Zone of skin (tissue), 1 donor: ENCODE measurements around a stretch of chr17.

DNA sequence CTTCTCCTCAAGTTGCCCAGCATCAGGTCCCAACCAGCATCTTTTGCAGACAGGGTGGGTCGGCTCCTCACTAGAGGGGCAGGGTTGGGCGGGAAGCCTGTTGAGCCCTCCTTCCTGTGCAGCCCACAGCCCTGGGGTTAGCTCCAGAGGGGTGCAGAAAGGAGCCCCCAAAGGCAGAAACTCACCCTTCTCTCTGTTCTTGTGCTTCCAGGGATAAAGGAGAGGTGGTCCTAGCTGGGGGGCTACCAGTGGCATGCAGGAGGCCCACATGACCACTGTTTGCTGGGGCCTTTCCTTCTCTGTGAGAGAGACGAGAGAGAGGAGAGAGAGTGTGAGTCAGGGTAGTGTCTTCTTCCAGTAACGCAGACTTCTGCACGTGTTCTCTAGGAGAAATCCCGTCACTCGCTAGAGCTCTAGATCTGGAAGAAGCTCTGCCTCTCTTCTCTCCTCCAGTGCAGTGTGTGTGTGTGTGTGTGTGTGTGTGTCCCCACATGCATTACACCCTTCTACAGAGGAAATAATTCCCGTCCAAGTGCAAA lies 68.9 kb downstream of the SEPTIN9 start:
- RRBS: no CpG with 5 or more reads among the region's 8 CpGs

GRCh38 chr17:77365492-77366454 lies 84.5 kb downstream of the SEPTIN9 start:
- RRBS: no CpG with 5 or more reads among the region's 17 CpGs

GRCh38 chr17:77372355-77372730 lies 91.0 kb downstream of the SEPTIN9 start:
- RRBS: 6% methylated on average over 4 of the region's 13 CpGs

DNA sequence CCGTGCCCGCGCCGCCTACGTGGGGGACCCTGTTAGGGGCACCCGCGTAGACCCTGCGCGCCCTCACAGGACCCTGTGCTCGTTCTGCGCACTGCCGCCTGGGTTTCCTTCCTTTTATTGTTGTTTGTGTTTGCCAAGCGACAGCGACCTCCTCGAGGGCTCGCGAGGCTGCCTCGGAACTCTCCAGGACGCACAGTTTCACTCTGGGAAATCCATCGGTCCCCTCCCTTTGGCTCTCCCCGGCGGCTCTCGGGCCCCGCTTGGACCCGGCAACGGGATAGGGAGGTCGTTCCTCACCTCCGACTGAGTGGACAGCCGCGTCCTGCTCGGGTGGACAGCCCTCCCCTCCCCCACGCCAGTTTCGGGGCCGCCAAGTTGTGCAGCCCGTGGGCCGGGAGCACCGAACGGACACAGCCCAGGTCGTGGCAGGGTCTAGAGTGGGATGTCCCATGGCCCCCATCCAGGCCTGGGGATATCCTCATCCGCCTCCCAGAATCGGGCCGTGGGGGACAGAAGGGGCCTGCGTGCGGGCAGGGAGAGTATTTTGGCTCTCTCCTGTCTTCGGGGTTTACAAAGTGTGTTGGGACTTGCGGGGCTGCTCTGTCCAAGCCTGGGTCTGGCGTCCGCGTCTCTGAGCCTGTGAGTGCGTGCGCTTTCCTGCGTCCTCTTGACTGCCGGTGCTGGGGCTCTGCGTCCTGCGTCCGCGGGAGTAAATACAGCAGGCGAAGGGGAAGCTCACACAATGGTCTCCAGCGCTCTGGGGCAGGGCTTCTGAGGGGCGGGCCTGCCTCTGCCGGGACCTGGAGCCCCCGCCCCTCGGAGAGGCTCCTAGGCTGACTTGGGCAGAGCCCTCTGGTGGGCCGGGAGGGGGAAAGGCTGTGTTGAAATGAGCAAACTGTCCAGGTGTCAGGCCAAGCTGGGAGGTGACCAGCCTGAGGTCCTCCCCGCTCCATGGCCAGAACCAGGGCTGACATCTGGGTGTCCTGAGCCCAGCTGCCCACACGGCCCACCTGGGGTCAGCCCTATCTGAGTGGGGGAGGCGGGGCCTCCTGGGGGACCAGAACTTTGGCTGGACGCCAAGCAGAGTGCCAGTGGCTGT lies 92.8 kb downstream of the SEPTIN9 start:
- RRBS: 11% methylated on average over 18 of the region's 68 CpGs

GRCh38 chr17:77375033-77375438 lies 93.7 kb downstream of the SEPTIN9 start:
- RRBS: no CpG with 5 or more reads among the region's 13 CpGs

GRCh38 chr17:77424866-77425750 lies 143.8 kb downstream of the SEPTIN9 start:
- RRBS: 27% methylated on average over 10 of the region's 24 CpGs

DNA sequence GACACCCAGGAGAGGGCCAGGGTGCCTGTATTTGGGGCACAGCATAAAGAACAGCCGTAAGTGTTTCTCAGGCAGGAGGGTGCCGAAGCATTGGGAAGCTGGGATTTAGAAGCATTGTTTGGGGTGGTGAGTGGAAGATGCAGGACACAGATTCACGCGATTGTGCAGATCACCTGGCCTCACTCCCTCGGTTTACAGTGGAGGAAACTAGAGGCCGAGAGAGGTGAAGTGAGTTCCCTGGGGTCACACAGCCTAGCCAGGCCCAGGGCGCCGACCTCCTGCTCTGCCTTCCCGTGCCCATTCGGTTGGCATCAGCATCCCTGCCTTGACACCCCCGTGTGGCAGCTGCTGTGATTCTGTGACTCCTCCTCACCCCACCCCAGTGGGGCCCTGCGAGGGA lies 155.5 kb downstream of the SEPTIN9 start:
- RRBS: no CpG with 5 or more reads among the region's 12 CpGs

DNA sequence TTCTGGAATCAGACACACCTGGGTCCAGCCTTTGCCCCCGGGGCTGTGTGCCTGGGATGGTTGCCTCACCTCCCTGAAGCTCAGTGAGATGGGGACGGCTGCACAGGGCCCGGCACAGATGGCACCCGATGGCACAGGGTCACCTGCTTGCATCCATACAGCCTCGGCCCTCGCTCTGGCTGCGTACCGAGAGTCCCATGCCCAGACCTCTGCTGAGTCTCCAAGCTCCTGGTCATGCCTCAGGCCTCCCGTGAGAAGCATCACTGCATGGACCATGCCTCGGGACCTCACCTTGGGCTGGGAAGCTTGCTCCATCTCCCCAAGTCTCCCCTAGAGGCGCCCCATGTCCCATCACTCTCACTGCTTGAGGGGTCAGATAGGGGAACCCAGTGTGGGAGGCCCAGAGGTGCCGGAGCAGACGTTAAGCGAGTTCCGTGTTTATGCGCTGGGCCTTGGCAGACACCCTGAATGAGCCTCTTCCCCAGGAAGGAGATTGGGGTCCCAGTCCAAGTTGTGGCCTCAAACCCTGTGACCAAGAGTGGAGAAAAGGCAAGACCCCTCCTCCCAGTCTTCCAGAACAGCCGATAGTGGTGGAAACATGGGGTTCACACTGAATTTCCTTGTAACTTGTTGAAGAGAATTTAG lies 175.9 kb downstream of the SEPTIN9 start:
- RRBS: 65% methylated on average over 3 of the region's 17 CpGs

GRCh38 chr17:77462026-77462495 lies 180.8 kb downstream of the SEPTIN9 start:
- RRBS: 80% methylated on average over 1 of the region's 12 CpGs

DNA sequence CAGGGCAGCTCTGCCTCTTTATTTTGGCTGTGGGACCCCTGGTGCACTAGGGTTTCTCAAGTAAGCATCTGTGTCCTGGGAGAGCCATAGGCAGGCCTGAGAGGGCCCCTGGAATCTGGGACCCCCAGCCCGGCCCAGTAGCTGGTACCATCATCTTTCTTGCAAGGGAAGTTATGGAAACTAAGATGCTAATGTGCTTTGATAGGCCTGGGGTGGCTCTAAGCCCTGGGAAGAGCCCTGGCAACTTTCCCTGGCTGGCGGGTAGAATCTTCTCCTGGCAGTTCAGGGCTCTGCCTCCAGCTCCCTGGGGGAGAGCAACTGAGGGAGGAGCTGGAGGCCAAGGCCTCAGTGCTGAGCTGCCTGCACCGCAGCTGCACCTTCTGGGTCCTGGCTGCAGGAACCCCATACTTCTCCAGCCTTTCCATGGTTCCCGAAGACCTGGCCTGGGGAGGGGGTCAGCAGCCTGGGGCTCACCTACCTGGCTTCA lies 193.0 kb downstream of the SEPTIN9 start:
- RRBS: no CpG with 5 or more reads among the region's 4 CpGs

DNA sequence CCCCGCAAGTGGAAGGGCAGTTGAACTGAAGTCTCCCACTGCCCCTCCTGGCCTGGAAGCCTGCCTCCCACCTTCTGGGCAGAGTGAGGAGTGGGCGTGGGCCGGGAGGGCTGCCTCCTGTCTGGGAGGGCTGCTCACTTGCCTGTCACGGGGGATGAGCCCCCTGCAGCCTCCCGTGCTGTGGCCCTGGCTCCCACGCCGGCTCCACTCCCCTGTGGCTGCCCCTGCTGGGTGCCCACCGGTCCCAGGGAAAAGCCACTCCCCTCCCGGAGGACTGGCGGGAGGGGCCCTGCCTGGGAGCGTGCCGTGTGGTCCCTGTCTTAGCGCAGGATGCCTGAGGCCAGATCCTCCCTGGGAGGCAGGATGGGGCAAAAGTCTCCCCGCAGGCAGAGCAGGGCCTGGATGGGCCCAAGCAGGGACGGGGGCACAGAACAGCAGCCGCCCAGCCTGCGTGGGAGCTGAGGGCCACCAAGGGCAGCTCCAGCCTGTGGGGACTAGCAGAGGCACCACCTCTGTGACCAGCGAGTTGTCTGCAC lies 199.2 kb downstream of the SEPTIN9 start:
- RRBS: 37% methylated on average over 8 of the region's 18 CpGs

DNA sequence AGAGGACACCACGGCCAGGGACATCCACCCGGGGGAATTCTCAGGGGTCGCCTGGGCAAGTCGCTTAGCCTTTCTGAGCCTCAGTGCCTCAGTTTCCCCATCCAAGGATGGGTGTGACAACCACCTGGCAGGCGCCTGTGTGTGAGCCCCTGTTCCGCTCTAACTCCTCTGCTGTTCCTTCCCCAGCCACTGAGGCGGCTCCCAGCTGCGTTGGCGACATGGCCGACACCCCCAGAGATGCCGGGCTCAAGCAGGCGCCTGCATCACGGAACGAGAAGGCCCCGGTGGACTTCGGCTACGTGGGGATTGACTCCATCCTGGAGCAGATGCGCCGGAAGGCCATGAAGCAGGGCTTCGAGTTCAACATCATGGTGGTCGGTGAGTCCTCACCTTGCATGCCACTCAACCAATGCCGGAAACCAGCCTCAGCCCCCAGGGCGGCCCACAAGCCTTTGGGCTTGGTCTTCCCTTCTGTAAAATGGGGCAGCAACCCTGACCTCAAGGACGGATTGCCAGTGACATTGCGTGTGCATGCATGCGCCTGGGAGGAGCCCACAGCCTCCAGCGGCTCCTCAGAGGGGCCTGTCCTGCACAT lies 200.8 kb downstream of the SEPTIN9 start:
- RRBS: 96% methylated on average over 11 of the region's 27 CpGs

DNA sequence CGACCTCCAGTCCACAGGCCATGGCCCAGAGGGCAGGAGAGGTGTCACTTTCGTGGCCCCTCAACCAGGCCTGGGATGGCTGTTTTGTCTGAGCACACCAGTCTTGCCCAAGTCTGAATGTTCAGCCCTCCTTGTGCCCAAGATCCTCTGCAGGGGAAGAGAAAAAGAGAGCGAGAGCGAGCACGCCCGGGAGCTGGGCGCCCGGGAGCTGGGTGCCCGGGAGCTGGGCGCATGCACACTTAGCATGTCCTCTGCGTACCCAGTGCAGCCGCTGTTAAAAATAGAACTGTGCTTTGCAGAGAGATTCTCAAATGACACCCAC lies 273.8 kb downstream of the SEPTIN9 start:
- RRBS: no CpG with 5 or more reads among the region's 12 CpGs

GRCh38 chr17:77591086-77591697 lies 309.9 kb downstream of the SEPTIN9 start:
- RRBS: 29% methylated on average over 9 of the region's 15 CpGs

- RRBS: no CpG with 5 or more reads among the region's 14 CpGs
These were observed 72.2 kb upstream of the TNRC6C start for GRCh38 chr17:77886264-77886707.

DNA sequence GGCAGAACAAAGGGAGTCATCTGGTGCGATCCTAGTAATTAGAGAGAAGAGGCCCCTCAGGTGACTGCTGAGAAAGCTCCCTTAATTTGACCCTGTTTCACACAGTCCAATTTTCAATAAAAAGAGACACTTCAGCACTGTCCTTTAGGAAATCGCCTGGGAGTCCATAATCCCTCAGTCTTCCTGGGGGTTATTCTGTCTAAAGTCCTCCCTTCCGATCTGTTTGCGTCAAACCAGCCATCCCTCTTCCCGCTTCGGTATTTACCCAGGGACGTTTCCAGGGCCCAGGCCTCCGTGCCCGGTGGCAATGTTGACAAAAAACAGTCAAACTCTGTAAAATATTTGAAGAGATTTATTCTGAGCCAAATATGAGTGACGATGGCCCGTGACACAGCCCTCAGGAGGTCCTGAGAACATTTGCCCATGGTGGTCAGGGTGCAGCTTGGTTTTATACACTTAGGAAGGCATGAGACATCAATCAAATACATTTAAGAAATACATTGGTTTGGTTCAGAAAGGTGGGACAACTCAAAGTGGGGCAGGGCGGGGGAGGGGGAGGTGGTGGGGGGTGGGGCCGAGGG lies 23.2 kb upstream of the TNRC6C start:
- RRBS: no CpG with 5 or more reads among the region's 13 CpGs

DNA sequence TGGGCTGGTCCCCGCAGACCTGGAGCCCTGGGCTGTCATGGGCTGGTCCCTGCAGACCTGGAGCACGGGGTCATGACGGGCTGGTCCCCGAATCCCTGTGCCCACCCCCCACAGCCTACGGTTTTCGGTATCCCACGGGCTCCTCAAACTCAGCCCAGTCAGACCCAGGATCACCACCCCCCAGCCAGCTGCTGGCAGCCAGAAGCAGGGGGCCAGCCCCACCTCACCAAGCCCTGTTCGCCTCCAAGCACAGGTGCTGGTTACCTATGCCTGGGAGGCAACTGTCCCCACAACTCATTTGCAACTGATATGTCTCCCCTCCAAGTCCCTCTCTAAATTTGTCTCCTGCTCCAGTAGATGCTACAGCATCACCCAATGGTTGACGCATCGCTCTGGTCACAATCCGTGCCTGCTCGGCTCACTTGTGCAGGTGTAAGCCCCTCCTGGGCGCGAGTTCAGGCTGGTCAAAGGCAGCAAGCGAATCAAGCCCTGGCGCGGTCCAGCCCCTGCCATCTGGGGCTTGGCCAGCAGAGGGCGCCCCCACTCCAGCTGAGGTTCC lies 16.2 kb downstream of the TMC6 start:
- RRBS: no CpG with 5 or more reads among the region's 18 CpGs

DNA sequence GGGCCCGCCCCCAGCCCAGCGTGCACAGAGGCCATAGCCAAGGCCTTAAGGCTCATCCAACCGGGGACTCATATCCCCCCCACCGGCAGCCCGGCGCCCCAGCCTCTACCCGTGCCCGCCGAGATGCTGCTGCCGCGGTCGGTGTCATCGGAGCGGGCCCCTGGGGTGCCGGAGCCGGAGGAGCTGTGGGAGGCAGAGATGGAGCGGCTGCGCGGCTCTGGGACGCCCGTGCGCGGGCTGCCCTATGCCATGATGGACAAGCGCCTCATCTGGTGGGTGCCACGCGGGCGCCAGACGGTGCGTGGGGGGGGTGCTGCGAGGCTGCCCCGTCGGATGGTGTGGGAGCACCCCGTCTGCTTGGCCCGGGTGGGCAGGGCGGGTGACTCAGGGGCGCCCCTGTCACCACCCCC lies 900 bp downstream of the TMC8 start:
- RRBS: 7% methylated on average over 15 of the region's 36 CpGs

DNA sequence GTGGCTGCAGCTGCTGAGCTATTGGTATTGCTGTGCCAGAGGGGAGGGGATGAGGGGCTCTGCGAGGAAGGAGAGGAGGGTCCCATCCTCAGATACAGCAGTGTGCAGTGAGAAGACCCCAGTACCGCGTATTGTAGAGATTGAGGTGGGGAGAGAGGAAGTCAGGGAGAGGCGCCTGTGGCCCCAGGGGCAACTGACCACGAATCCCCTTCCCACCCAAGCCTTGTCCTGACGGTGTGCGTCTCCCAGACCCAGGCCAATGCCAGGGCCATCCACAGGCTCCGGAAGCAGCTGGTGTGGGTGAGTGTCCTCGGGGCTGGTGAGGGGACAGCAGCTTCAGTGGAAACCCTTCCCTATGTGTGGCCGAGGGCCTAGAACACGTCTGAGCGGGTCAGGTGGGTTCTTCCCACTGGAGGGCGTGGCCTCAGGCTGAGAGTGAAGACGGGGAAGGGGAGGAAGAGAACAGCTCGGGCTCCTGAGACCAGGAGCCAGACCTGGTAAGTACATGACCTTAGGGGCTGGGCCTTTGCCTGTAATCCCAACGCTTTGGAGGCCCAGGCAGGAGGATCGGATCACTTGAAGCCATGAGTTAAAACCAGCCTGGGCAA lies 7.1 kb upstream of the C17orf99 start:
- RRBS: no CpG with 5 or more reads among the region's 17 CpGs

- RRBS: 65% methylated on average over 1 of the region's 4 CpGs
These were observed 1.9 kb upstream of the SYNGR2 start for GRCh38 chr17:78166472-78166793.